ReNcell CX (cell line): Measurements from ENCODE around the genes GLRA1 and SAP30L.

GRCh38 chr5:151253590-151254132 is 676 bp downstream of the GM2A start:
- PRO-cap, result no peak

GRCh38 chr5:151620139-151620415 is 28.9 kb upstream of the FAT2 start:
- PRO-cap, result no peak

DNA sequence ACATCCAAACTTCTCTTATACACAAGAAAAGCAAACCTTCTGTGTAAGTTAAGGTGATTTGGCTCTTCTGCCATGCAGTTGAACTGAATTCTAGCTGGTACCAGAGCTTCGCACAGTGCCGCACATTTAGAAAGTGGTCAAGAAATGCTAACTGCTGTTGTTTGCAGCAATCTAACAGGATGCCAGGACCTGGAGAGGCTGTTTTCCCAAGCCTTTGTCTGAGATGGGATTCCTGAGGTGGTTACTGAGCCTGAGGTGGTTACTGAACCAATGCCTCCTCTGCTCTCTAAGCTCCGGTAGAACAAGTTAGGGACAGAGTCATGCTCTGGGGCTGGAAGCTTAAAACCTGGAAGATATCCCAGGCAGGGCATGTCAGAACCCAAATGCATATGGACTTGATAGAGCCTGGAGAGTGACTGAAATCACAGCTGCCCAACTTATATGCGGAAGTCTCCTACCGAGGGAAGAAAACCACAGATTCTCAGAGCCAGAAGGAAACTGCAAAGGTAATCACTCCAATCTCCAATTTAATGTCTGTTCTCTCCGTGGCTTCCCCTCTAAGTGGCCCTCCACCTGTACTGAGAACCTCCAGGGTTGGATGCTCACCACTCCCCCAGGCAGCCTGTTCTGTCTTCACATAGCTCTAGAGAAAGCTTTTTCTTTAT is 46.6 kb upstream of the FAT2 start:
- PRO-cap, result no peak

DNA sequence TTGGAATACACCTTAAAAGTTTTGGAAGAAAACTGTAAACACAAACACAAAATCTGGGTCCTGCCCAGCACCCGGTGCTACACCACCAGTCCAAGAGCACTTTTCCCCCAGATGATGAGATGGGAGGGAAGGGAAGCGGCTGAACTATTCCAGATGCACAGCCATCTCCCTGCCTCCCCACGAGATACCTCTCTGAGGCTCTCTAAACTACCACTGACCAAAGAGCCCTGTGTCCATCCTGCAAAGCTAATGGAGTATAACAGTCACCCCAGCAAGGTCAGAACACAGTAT is 8.0 kb downstream of the SPARC start:
- PRO-cap, result no peak

- PRO-cap, result bidirectional peak, plus-strand start at chr5:151696748, minus-strand start at chr5:151696452; unidirectional peak, minus-strand start at chr5:151697210
Observed at GRCh38 chr5:151696202-151697454, 9.9 kb upstream of the SPARC start.

- PRO-cap, result no peak
Observed at GRCh38 chr5:151924773-151925046, at the start of gene GLRA1. GLRA1 (minus strand) TSS chr5:151924851.

GRCh38 chr5:152260973-152261203 is 144.2 kb downstream of the NMUR2 start:
- PRO-cap, result no peak

DNA sequence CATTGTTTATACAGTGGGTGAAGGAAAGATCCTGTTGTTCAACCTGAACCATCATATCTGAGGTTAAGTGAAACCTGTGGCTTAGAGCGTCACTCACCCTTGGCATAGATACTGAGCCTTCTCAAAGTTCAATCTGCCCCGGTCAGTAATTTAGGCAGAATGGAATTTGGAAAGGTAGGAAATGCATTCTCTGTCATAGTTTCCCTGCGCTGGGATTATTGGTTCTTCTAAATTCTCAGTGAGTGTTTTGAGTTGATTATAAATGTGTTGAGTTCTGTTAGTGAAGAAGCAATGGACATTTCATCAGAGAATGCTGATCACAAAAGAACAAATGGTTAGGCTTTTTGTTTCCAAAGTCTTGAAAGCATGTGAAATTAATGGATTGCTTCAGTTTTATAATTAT is 456.3 kb upstream of the NMUR2 start:
- PRO-cap, result no peak

- PRO-cap, result no peak
Observed at GRCh38 chr5:152953856-152954310, 536.6 kb upstream of the GRIA1 start.

DNA sequence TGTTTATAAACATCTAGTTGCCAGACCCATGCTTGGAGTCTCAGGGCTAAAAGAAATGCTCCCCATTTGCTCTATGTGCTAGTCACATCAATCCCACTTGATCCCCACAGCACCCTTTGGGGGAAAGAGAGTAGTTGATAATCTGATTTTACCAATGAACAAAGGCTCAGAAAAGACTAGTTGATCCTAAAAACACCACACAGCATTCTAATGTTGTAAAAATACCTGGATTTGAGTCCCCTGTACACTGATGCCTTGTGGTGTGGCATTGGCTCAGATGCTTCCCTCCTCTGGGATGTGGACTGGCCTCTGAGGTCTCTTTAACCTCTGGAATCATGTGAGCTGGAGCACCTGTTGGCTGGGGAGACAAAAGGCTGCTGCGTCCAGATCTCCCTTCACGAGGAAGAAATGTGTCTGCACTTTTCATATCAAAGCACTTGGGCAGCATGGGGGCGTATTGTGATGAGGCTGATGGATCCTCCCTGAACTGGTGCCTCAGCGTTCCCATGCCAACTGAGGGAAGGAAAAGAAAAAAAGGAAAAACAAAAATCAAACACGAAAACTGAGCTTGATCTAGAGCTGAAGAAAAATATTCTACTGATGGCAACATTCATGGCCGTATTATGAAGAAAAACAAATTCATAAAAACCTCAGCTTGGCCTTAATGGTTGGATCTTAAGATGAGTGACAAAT is 26.0 kb downstream of the GRIA1 start:
- PRO-cap, result unidirectional peak, minus-strand start at position 286 of the sequence

- PRO-cap, result no peak
Observed at GRCh38 chr5:154014992-154015396, 23.7 kb downstream of the FAM114A2 start.

GRCh38 chr5:154206389-154206908 is 15.9 kb downstream of the GALNT10 start:
- PRO-cap, result no peak

DNA sequence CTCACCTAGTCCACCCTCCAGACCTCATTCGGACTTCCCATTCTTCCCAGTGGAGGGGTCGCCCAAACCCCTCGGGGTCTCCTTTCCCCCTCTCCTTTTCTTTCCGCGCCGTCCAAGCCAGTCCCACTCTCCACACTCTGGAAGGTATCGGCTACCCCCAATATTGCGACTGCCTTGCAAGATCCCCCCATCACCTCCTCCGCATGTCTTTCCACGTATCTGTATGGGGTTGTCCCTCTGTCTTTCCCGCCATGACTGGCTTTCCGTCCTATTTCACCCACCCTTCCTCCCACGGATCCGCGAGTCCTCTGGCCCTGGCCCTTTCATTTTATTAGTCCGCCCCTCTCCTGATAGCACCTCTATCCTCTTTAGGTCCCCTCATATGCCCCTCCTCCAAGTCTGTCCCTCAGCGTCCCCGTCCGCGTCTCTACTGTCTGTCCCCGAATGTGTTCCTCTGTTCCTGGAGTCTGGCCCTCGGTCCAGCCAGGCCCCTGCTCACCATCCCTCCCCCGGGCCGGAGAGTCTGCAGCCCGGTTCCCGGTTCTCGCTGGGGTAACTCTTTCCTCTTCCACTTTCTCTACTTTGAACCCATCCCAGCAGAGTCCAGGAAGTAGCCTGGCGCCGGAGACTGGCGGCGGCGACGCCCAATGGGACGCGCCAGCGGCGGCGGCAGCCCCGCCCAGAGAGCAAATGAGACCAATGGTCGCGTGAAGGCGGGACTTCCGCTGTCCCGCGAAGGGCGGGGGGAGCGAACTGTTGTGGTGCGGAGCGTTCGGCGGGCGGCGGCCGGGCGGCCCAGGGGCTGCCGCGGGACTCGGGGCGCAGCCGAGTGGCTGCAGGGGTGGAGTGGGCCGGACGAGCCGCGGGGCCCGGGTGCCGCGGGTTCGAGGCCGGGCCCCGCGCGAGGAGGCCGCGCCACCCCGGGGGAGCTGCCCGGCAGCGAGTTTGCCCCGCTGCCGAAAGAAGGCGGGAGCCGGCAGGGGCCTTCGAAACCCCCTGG is at the start of gene SAP30L:
TSS of gene SAP30L (plus strand) at position 759 of the 1,000 bp plus-strand sequence.
- PRO-cap, result unidirectional peak, minus-strand start at position 387 of the sequence; bidirectional peak, plus-strand start at position 765 of the sequence, minus-strand start at position 521 of the sequence

DNA sequence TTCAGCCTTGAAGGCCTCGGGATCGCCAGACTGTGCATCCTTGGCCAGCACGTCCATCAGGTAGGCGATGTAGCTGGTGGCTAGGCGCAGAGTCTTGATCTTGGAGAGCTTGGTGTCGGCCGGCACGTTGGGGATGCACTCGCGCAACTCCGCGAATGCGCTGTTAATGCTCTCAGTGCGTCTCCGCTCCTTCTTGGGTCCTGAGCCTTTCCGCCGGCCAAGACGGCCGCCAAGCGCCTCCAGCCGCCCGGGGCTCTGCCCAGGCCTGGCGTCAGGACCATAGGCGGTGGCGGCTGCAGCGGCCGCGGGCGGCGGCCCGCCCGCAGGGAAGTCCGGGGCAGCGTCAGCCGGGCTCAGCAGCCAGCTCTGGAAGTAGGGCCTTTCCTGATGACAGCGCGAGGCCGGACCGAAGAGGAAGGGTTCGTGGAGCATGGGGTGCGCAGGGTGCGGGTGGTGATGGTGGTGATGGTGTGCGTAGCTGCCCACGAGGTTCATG is 465 bp downstream of the HAND1 start:
- PRO-cap, result no peak

GRCh38 chr5:154479843-154480300 is 1.8 kb upstream of the HAND1 start:
- PRO-cap, result no peak

GRCh38 chr5:154714414-154714978 is 40.7 kb upstream of the LARP1 start:
- PRO-cap, result no peak

GRCh38 chr5:154779865-154780513 is 24.8 kb downstream of the LARP1 start:
- PRO-cap, result no peak

- PRO-cap, result no peak
Observed at GRCh38 chr5:154793366-154793813, 38.2 kb downstream of the LARP1 start.

DNA sequence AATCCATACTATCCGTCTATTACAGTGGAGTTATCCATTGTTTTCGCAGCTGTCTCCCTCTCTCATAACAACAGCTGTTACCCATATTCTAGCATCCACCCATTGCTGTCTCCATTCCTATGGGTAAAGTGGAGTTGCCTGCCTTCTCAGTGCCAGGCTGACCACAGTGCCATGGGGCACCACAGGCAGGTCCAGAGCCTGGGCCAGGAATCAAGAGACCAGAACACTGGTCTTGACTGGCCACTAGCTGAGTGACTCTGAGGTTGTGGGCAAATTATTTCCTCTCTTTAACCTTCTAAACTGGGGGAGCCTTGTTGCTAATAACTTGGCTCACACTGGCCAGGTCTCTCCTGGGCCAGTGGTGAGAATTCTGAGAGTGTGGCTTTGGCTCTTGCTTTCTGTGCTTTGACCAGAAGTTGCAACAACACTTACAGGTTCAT is 20.0 kb downstream of the FAXDC2 start:
- PRO-cap, result no peak

GRCh38 chr5:154844725-154845350 is 5.6 kb downstream of the FAXDC2 start:
- PRO-cap, result no peak